ENCODE results near the gene C16orf82.

GRCh38 chr16:24769694-24770665 is 40.5 kb downstream of the TNRC6A start:
- PRO-cap, result no peak
- RRBS, 2 experiments, result no CpG with 5 or more reads among the region's 9 CpGs

DNA sequence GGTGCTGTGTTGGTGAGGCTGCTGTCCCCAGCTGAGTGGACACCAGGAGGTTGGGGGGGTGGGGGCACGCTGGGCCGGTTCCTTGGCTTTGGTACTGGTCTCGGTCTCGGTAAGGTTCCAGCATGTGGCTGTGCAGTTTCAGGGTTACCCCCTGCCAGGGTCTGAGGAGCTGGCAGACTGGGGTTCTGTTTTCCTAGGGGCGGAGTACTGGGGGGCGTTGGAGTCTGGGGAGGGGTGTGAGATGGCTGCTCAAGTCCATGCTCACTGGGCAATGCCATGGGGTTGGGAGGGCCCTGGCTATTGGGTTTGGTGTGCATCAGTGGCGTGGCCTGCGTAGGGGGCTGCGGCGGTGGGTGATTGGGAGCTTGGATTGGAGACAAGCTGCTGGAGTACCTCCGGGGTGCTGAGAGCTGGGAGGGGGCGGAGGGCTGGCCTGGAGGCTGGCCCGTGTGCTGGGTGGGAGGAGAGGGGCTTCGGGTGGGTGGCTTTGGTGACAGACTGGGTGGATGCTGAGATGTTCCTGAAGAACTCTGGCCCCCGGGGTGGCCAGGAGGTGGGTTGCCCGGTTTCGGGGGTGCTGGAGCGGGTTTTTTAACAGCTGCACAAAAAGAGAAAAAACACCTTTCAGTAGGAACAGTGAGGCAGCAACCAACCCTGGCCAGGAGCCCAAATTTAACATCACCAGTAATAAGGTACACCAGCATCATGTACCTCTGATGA is 84.2 kb downstream of the ARHGAP17 start:
- PRO-cap, result no peak
- RRBS, 2 experiments, result no CpG with 5 or more reads among the region's 18 CpGs

GRCh38 chr16:24954429-24954996 is 60.7 kb downstream of the ARHGAP17 start:
- PRO-cap, result no peak
- RRBS, 2 experiments, result no CpG with 5 or more reads among the region's 13 CpGs

- PRO-cap, result unidirectional peak, plus-strand start at chr16:25048726; bidirectional peak, plus-strand start at chr16:25048877, minus-strand start at chr16:25048834
- RRBS, 2 experiments, result no CpG with 5 or more reads among the region's 11 CpGs
Observed at GRCh38 chr16:25048474-25048952, 33.3 kb upstream of the ARHGAP17 start.

DNA sequence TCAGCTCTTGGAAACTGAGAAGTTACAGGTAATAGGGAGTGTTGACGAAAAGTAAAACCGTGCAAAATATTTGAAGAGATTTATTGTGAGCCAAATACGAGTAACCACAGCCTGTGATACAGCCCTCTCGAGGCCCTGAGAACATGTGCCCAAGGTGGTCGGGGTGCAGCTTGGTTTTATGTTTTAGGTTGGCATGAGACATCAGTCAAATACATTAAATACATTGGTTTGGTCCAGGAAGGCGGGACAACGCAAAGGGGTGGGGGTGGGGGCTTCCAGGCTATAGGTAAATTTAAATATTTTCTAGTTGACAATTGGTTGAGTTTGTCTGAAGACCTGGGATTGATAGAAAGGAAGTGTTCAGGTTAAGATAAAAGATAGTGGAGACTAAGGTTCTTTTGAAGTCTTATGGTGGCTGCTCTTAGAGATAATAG is 1.1 kb upstream of the ZKSCAN2 start:
- PRO-cap, result no peak
- RRBS, 2 experiments, result no CpG with 5 or more reads among the region's 7 CpGs

- PRO-cap, result no peak
- RRBS, 2 experiments, result no CpG with 5 or more reads among the region's 3 CpGs
Observed at GRCh38 chr16:25340881-25341429, 83.3 kb upstream of the ZKSCAN2 start.

- PRO-cap, result no peak
- RRBS, 2 experiments, result no CpG with 5 or more reads among the region's 6 CpGs
Observed at GRCh38 chr16:25918364-25918693, 226.6 kb downstream of the HS3ST4 start.

- PRO-cap, result no peak
- RRBS, 2 experiments, result no CpG with 5 or more reads among the region's 21 CpGs
Observed at GRCh38 chr16:26032641-26033136, 340.9 kb downstream of the HS3ST4 start.

DNA sequence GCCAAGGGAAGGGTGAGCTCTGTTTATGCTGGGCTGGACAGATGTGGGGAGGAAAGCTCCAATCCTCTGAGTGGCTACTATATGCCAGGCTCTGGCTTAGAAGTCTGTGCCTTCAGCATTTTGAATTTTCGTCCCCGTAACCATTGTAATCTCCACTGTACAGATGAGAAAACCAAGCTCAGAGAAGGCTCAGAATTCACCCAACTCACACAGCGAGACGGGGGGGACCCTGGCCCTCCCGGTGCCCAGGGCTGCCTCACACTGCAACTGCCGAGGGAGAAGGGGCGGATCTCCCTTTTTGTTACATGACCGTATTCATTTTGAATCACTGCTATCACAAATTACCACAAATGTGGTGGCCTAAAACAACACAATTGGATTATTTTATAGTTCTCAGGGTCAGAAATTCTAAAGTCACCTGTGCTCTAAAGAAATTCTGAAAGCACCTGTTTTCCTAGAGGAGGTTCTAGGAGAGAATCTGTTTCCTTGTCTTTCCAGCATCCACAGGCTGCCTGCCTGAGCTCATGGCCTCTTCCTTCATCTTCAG is 75.2 kb upstream of the C16orf82 start:
- PRO-cap, result no peak
- RRBS, 2 experiments, result no CpG with 5 or more reads among the region's 8 CpGs

- PRO-cap, result no peak
- RRBS, 2 experiments, result no CpG with 5 or more reads among the region's 8 CpGs
Observed at GRCh38 chr16:27066666-27067151, at the start of gene C16orf82. C16orf82 (plus strand) TSS chr16:27066927.

GRCh38 chr16:27083824-27084305 is 17.1 kb downstream of the C16orf82 start:
- PRO-cap, result no peak
- RRBS, 2 experiments, result 54 to 59% methylated on average over 5 of the region's 13 CpGs

GRCh38 chr16:27245665-27246188 is 22.8 kb downstream of the NSMCE1 start:
- PRO-cap, result no peak
- RRBS, 2 experiments, result no CpG with 5 or more reads among the region's 13 CpGs

GRCh38 chr16:27264104-27264590 is 4.4 kb downstream of the NSMCE1 start:
- PRO-cap, result no peak
- RRBS, 2 experiments, result no CpG with 5 or more reads among the region's 7 CpGs

DNA sequence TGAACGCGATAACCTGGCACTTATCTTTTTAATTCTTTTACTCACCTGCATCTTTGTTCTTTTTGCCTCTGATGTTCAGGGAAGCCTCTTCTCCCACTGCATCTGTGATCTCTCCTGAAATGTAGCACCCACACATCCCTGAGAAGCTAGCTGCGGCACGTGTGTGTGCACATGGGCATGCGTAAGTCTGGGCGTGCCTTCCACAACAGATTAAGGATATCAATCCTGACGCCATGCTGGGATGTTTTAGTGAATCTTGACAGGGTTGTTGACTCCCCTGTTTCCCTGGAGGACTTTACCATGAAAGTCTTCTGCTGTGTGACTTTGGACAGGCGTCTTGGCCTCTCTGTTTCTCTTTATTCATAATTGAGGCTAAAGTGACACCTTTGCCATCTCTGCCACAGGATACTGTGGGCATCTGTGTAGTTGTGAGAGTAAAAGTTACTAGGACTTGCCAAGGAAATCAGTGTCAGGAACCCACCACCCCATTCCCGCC is 20.5 kb downstream of the IL4R start:
- PRO-cap, result no peak
- RRBS, 2 experiments, result no CpG with 5 or more reads among the region's 9 CpGs

DNA sequence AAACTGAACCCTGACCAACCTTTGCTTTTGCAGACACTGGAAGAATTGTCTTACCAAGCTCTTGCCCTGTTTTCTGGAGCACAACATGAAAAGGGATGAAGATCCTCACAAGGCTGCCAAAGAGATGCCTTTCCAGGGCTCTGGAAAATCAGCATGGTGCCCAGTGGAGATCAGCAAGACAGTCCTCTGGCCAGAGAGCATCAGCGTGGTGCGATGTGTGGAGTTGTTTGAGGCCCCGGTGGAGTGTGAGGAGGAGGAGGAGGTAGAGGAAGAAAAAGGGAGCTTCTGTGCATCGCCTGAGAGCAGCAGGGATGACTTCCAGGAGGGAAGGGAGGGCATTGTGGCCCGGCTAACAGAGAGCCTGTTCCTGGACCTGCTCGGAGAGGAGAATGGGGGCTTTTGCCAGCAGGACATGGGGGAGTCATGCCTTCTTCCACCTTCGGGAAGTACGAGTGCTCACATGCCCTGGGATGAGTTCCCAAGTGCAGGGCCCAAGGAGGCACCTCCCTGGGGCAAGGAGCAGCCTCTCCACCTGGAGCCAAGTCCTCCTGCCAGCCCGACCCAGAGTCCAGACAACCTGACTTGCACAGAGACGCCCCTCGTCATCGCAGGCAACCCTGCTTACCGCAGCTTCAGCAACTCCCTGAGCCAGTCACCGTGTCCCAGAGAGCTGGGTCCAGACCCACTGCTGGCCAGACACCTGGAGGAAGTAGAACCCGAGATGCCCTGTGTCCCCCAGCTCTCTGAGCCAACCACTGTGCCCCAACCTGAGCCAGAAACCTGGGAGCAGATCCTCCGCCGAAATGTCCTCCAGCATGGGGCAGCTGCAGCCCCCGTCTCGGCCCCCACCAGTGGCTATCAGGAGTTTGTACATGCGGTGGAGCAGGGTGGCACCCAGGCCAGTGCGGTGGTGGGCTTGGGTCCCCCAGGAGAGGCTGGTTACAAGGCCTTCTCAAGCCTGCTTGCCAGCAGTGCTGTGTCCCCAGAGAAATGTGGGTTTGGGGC is 39.5 kb upstream of the IL21R start:
- PRO-cap, result no peak
- RRBS, 2 experiments, result 100% methylated on average over 1 of the region's 21 CpGs; no CpG with 5 or more reads in 1 of the 2 experiments

DNA sequence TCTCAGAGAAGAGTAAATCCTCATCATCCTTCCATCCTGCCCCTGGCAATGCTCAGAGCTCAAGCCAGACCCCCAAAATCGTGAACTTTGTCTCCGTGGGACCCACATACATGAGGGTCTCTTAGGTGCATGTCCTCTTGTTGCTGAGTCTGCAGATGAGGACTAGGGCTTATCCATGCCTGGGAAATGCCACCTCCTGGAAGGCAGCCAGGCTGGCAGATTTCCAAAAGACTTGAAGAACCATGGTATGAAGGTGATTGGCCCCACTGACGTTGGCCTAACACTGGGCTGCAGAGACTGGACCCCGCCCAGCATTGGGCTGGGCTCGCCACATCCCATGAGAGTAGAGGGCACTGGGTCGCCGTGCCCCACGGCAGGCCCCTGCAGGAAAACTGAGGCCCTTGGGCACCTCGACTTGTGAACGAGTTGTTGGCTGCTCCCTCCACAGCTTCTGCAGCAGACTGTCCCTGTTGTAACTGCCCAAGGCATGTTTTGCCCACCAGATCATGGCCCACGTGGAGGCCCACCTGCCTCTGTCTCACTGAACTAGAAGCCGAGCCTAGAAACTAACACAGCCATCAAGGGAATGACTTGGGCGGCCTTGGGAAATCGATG is 38.2 kb upstream of the IL21R start:
- PRO-cap, result no peak
- RRBS, 2 experiments, result no CpG with 5 or more reads among the region's 14 CpGs

DNA sequence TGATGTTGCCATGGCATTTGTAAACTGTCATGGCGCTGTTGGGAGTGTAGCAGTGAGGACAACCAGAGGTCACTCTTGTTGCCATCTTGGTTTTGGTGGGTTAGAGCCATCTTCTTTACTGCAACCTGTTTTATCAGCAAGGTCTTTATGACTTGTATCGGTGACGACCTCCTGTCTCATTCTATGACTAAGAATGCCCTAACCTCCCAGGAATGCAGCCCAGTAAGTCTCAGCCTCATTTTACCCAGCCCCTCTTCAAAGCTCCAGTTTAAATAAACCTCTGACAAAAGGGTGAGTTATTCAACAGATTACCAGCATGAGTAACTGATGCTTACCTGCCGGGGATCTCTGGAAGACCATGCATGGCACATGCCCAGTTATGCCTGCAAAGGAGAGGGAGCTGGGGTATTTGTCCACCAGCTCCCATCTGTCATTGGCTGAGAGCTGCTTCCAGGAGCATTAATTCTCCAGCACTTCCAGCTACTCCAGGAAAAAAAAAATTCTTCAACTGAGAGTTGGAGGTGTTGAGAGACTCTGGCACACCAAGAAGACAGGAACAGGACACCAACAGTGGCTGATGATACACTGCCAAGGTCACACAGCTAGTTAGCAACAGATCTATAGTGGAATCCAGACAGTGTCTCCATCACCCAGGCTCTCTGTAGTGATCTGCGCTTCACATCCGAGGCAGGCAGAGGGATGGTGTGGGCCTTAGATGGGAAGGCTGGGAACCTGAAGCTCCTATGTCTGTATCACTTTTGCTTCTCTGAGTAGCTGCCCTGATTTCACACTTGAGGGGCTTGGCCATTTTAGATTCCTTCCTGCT is 36.5 kb upstream of the IL21R start:
- PRO-cap, result no peak
- RRBS, 2 experiments, result no CpG with 5 or more reads among the region's 6 CpGs

DNA sequence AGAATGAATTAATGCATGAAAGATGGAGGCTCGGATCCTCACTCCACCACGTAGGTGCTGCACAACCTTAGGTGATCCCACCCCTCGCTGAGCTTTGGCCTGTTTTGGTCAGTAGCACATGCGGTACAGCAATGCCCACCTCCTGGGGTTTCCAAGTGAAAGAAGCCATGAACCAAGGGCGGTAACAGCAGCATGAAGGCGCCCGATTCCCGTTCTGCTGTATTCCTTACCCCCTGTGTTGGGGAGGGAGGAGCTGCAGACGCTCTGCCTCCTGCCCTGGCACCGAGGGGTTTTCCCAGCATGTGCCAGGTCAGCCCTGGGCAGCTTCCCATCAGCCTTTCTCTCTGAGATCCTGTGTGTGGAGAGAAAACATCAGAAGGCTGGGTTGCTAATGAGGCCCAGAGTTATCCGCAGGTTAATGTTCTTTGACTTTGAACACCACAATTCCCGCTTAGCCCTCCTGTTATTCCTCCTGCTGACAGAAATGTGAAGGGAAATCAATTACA is 168.2 kb downstream of the KATNIP start:
- PRO-cap, result no peak
- RRBS, 2 experiments, result no CpG with 5 or more reads among the region's 12 CpGs

GRCh38 chr16:28107272-28107895 is 43.9 kb upstream of the GSG1L start:
- PRO-cap, result no peak
- RRBS, 2 experiments, result no CpG with 5 or more reads among the region's 9 CpGs

- PRO-cap, result no peak
- RRBS, 2 experiments, result no CpG with 5 or more reads among the region's 14 CpGs
Observed at GRCh38 chr16:28111599-28112565, 48.4 kb upstream of the GSG1L start.